ENCODE measurements around a stretch of chr10.

DNA sequence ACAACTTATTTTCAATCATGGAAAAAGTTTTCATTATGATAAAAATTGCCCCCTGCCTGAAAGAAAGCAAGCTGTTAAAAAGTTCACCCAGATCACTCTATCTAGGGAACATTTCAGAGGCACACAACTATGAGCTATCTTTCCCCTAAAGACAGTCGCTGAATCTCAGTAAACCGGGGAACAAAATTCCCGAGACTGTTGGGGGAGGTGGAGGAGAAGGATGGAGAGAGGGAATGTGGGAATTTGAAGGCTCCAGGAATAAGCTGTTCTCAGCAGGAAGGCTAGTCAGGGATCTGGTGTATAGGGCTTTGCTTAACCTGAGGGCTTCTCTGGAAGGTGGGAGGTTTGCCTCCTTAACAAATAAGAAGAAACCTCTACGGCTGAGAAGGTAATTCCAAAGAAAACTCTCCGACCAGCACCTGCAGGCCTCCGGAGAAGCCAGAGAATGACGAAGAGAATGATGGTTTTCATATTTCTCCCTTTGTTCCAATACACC is 2.2 kb downstream of the KCNMA1 start:
- RRBS: no CpG with 5 or more reads among the region's 7 CpGs

GRCh38 chr10:77807630-77808155 is 118.9 kb downstream of the DLG5 start:
- RRBS: no CpG with 5 or more reads among the region's 10 CpGs

DNA sequence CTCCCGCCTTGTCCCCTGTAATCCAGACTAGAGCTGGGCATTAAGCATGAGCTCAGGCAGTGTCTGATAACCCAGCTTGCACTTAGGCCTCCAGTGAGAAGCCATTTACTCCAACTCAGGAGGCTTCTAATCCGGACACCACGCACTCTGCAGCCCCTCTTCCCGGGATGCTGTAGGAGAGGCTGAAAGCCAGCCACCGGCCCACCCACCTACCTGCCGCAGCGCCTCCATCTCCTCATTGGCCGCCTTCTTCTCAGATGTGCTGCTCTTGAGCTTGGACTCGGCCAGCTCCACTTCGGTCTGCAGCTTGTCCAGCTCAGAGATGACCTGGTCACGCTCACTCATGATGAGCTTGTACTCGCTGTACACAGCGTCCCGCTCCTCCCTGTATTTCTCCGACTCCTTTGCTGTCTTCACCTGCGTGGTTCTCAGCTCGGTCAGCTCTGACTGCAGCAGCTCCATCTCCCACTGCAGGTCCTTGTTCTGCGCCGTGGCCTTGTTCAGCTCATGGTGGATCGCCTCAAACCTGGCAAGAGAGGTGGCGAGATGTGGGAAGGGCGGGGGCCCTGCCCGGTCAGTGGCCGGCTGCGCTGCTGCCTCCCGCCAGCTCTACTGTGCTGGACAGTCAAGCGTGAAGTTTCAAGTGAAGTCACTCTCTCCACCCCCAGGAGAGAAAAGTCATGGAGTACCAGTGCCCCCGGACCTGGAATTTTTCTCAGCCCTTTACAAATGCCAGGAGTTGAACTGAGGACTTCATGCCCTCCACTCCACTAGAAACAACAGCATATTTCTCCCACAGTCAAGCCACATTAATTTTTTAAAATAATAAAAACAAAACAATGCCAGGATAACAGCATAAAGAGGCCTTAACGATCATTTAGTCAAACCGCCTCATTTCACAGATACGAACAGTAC is 84.6 kb downstream of the DLG5 start:
- RRBS: no CpG with 5 or more reads among the region's 31 CpGs

- RRBS: no CpG with 5 or more reads among the region's 13 CpGs
These were observed 244.1 kb downstream of the RPS24 start for GRCh38 chr10:78277691-78278198.

GRCh38 chr10:78302631-78303909 is 269.4 kb downstream of the RPS24 start:
- RRBS: no CpG with 5 or more reads among the region's 84 CpGs

- RRBS: no CpG with 5 or more reads among the region's 11 CpGs
These were observed 477.1 kb downstream of the RPS24 start for GRCh38 chr10:78510596-78511272.

DNA sequence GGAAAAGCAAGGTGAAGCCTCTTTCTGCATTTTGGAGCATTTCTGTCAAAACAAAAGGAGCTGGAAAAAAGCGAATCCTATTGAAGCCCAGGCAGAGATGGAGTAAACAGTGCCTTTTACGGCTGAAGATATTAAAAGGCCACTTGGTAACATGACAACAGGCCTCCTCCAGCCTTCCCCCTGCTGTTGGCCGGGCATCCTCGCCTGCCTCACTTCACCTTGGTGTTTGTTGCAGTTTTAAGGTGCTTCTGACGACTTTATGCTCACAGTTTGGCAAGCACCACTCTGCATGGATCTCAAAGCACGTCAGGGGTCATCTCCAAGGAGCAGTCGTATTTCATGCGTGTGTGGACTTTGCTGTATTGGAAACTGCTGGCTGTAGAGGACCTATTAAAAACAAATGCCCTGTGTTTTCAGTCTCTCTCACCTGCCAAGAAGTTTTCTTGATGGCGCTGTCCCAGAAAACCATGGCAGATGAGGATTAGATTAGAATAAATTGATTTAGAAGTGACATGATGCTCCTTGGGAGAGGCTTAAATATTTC is 483.1 kb downstream of the RPS24 start:
- RRBS: no CpG with 5 or more reads among the region's 9 CpGs

DNA sequence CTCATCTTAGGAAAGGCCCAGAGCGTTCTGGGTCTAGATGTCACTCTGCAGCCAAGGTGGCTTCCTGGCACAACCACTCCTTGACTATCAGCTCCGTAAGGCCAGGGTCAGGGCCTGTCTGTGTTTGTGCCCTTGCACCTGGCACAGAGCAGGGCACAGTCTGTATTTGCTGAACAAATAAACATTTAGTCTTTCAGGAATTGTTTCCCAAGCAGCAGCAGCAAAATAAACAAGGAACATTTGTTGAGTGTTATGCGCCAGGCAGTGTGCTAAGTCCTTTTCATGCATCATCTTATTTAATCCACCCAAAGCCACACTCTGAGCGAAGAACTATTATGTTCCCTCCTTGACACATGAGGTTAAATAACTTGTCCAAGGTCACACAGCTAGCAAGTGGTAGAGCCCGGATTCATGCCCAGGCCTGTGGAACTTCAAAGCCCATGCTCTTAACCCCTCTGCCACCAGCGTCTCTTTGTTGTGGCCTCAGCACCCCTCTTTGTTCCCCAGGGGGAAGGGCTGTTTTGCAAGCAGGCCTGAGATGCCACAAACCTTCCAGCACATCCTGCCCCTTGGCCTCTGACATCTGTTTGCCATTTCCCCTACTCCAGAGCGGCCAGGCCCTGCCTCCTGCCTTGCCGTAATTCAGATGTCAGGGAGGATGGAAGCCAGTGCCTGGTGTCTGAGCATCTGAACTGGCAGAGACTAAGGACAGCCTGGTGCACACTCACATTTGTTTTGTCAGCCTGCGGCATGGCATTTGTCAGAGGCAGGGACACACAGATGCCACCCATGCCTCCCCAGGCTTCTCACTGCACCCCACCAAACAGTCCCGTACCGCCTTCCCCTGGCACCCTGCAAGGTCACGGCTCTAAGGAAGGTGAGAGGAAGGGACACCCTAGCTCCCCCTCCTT is 325.8 kb upstream of the ZMIZ1 start:
- RRBS: no CpG with 5 or more reads among the region's 12 CpGs

DNA sequence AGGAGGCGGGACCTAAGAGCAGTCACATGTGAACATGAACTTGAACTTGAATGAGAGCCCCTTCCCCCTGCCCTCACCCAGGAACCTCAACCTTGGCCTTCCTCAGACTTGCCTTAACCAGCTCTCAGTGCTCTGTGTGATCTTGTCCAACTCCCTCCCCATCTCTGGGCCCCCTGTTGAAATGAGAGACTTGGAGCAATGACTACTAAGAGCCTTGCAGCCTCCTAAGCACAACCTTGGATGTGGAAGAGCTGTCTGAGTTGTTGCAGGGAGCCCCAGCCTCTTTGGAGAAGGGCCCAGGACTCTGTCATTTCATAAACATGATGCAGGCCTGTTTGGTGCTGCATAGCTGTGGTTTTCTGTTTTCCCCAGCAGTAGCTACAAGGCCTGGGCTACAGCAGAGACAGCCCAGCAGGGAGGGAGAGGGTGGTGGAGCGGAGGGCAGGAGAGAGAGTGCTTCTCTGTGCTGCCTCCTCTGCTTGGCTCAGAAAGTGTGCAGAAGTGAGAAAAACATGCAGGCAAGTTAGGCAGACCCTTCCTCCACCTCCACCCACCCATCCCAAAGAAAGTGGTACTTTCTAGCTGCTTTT is 123.9 kb upstream of the ZMIZ1 start:
- RRBS: no CpG with 5 or more reads among the region's 2 CpGs

GRCh38 chr10:78973979-78974398 is 94.8 kb upstream of the ZMIZ1 start:
- RRBS: 2% methylated on average over 7 of the region's 29 CpGs

DNA sequence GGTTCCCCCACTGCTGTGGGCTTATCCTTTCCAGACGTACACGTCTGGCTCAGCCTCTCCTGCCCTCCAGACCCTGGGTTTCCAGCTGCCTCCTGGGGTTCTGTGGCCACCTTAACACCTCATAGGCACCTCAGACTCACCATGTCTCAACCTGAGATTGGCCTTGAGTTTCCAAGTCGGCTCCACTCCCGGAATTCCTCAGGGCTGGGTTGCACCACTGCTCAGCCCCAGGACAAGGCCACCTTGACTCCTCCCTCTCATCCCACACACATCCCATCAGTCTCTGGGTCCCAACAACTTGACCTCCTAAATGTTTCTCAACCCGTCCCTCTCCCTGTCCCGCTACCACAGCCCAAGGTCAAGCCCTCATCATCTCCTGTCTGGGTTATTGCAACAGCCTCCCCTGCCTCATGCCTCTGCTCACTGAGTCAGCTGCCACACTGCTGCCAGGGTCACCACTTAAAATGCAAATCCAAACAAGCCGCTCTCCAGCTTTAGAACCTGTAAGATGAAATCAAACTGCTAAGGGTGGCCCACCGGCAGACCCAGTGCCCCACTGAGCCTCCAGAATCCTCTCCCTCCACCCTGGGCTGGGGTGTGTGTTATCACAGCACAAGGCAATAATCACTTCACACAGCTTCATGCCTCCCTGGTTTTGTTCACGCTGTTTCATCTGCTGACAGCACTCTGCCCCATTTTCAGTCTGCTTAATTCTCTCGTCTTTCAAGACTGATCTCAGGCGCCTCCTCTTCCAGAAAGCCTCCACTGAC is 90.9 kb upstream of the ZMIZ1 start:
- RRBS: no CpG with 5 or more reads among the region's 11 CpGs

DNA sequence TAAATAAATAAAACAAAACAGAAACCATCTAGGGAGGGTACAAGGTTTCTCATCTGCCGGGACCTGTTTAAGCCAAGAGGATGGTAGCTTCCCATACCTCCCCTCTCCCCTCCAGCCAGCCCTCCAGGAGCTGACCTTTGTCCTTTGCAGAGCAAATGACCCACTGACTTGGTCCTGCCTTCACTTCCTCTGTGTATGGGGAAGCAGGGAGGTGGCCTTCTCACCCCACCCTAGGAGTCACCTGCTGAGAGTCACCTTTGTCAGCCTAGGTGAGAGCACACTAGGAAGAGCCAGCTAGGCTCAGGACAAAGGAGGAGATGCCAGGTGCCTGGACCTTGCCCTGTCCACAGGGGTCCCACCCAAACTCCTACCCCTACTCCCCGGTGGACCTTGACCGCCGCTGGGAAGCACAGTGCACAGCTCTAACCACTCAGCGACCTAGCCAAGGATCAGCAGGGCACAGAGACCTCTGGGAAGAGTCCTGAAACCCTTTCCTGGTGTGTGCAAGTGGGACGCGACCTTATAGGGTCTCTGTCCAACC is 8.1 kb downstream of the ZMIZ1 start:
- RRBS: no CpG with 5 or more reads among the region's 7 CpGs

- RRBS: no CpG with 5 or more reads among the region's 10 CpGs
These were observed 8.8 kb downstream of the ZMIZ1 start for GRCh38 chr10:79077384-79078189.

DNA sequence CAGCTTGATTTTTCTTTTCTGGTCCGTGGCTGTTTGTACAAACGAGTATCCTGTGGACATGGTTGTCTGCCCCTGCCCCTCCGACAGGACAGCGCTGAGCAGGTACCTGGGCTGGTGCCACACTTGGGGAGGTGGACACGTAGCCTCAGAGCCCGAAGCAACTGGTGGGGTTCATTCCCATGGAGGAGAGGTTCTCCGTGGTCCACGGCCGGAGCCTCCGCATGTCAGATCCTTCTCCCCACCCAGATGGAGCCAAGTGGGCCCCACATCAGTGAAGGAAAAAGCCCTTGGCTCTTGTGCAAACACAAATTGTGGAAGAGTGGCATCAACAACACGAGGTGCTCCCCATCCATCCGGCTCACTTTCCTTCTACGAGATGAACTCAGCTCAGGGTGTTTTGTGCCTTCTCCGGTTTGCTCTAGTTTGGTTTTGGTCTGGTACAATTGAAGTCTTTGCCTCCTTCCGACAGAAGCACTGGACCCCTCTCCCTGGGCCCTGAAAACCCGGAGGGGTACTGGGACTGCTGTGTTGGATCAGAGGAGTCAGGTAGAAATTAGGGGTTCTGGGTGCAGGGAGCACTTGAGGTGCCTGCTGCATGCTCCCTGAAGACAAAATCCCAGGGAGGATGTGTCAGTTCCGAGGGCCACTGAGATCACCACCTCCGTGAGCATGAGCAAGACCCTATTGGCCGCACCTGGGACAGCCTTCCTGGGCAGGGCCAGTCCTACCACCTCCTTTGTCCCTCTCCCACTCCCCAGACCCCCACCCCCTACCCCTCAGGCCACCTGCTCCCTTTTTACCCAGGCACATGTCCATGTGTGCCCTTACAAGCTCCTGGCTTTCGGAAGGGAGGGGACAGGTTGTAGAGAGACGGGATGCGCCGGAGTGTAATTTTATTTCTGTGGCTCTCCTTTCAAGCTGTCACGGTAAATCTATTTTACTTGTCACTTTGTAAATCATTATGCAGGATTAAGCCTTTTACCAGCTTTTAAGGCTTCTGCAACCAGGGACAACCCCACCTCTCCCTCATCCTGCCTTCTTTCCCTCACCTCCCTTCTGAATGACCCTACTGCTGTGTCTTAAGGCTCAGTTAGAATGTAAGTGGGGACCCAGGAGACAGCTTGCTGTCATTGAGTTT is 20.6 kb downstream of the ZMIZ1 start:
- RRBS: 86% methylated on average over 6 of the region's 24 CpGs

DNA sequence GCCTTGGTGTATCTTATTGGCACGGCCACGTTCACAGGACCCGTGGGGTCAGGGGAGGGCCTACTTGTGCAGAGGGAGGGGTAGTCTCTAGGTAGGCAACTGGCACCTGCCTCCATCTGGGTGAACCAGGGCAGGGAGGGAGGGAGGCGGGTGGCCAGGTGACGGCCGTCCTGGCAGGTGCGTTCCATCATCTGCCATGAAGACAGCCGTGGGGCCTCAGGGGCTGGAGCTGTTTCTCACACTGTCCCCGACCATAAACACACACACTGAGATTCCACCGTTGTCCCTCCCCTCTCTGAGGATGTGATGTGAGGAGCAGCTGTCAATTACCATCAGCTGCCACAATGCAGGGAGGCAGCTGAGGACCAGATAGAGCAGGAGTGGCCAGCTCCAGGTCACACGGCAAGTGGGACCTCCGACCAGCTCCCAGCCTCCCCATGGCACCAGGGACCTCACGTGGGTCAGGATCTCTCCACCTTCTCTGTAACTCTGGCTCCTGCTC is 32.8 kb downstream of the ZMIZ1 start:
- RRBS: no CpG with 5 or more reads among the region's 13 CpGs

- RRBS: no CpG with 5 or more reads among the region's 7 CpGs
These were observed 49.4 kb downstream of the ZMIZ1 start for GRCh38 chr10:79118136-79118581.

DNA sequence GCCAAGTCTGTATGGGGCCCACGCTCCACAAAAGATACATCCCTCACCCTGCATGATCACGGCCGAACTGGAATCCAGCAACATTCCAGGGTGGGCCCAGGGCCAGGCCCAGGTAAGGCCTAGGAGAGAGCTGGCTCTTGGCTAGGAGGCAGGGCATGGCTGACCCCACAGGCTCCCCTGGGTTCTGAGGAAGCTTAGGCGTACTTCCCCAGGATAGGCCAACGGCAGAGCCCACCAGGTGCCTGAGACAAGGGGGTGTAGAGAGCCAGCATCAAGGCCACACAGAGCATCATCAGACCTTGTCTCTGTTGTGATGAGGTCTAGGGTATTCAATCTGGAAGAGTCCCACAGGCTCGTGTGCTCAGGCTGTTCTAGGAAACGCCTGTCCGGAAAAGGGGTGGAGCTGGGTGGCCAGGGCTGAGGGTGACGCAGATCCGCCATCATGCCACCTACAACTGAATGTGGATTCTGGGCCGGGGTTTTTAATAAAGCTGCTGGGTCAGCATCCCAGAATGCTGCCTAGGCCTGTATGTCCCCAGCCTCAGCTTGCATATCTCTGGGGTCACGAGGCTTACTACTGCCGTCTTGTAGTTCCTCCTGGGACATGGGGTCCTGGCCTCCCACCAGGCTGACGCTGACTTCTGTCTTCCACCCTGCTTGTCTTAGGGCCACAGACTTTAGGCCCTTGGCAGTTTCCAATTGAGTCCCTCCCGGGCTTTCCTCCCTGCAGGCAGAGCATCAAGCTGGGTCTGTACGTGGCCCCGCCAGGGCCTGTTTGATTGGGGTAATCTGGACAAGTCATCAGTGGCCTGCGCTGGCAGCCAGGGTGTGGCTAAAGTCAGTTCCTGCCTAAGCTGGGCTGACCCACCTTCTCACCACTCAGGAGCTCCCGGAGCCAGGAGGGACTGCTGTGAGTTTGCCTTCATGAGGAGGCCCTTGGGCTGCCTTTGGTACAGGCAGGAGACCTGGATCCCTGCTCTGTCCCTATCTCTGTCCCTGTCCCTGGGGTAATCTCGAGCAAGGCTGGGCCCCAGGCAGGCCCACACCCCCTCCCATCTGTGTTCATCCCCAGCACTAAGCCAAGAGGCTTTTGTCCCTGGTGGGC is 79.8 kb downstream of the ZMIZ1 start:
- RRBS: 3% methylated on average over 2 of the region's 20 CpGs

DNA sequence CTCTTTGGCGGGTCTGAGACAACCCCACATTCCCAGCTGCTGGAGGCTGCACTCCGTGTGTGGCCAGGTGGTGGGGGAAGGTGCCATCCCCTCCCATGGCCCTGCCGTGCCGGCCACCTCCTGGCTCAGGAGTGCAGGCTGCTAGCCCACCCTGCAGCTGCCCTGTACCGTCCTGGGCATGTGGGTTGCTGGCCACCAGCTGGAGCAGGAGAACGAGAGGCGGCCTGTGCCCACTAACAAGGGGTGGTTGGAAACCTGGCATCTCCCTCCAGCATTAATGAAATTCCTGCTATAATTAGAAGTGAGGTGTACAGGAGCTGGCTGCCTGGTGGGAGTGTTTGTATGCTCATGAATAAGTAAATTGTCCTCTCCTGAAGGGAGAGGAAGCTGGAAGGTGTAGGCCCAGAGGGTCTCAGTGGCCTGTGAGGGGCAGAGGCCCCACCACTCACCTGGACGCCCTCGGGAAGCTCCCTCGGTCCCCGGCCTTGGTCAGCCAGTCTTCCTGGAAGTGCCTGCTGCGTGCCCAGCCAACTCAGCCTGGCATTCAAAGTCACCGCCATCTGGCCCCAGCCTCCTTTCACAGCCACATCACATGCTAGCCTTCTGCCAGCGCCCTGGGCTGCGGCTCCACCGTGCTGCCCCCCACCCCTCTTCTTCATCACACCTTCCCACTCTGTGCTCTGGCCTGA is 97.8 kb downstream of the ZMIZ1 start:
- RRBS: no CpG with 5 or more reads among the region's 16 CpGs

- RRBS: no CpG with 5 or more reads among the region's 15 CpGs
These were observed 111.9 kb downstream of the ZMIZ1 start for GRCh38 chr10:79180490-79181338.

DNA sequence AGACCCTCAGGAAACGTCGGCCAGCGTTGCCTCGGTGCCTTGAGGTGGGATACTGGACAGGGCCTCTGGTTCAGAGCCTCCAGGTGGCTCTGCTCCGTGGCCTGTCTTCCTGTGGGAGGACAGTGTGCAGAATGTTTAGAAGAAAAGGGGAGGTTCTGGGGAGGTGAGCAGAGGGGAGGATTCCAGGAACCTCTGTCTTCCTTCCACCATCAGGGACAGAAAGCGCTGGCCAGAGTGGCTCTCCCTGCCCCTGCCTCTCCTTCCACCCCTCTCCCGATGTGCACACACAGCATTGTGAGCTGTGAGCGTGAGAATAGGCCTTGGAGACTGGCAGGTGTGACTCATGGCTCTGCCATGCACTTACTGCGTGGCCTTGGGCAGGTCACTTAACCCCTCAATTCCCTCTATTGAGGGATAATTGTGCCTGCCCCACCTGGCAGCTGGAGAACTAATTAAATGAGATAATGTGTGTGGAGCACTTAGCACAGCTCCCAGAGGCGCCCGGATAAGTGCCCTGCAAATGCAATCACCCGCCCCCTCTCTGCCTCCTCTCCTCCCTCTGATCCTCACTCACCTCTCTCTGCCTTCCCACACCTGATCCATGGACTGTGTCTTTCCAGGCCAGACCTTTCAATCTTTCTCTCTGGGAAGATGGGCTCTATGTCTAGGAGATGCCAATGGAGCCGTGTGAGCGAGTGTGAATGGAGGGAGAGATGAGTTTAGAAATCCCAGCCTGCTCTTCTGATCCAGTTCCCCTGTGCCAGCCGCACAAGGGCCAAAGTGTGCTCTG is 115.5 kb downstream of the ZMIZ1 start:
- RRBS: no CpG with 5 or more reads among the region's 15 CpGs

All from brain (tissue), 1 donor.